Breast (tissue), 4 donors: Measurements from ENCODE around the gene CCDC74A.

DNA sequence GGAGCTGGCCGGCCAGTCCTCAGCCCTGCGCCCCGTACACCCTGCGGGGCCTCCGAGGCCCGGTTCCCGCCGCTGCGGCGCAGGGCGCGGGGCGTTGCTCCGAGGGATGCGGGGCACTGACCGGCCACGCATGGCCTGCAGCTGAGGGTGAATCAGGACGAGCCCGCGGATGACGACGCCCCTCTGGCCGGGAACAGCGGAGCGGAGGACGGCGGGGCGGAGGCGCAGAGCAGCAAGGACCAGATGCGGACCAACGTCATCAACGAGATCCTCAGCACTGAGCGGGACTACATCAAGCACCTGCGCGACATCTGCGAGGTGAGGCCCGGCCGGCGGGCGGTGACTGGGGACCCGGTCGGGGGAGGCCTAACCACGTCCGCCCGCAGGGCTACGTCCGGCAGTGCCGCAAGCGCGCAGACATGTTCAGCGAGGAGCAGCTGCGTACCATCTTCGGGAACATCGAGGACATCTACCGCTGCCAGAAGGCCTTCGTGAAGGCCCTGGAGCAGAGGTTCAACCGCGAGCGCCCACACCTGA is 53.3 kb downstream of the FAM168B start:
- PRO-cap, 3 experiments = no peak in any of the 3 experiments
- RRBS = 22% methylated on average over 25 of the region's 59 CpGs

- PRO-cap, 3 experiments = no peak in any of the 3 experiments
- RRBS = no CpG with 5 or more reads among the region's 3 CpGs
Observed at GRCh38 chr2:131065179-131065493, 28.1 kb downstream of the FAM168B start.

DNA sequence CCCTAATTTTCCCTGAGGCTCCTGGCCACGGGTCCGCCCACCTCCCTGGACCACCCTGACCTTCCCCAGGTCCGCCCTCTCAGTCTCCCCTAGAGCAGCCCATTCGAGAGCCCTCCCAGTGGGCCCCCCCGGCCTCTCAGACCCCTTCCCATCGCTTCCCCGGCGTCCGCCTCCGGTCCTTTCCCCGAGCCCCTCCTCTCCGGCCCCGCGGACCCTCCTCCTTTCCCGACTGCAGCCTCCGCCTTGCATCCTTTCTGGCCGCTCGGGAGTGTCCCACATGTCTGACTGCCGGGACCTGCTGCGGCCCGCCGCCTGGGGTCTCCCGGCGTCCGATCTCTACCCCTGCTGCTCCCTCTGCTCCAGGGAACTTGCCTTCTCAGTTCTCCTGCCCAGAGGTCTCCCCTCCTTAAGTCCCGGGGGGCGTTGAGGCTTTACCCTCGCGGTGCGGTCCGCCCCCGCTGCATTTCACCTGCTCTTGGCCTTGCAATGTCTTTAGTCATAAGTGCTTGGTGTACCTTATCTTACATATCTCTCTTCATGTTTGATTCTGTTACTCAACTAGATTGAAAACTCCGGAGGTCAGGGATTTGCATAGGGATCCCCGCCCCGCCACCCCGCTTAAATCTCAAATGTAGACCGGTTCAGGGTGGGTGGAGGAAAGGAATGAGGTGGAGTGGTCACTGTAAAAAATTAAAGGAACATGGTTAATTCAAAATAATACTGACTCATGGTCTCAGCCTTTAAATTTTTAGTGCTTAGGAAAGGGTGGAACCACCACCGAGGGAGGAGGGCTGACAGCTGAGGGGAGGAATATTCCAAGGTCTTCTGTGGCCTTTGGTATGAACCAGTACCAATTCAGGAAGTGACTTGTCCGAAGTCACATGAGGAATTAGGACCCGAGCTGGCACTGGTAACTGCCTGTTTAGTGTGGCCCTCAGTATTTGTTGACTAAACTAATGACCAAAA is 687 bp downstream of the PLEKHB2 start:
- PRO-cap, 3 experiments = peak in 2 of 3 experiments; most common plus-strand start position 248 of the sequence (in 1); most common minus-strand start position 194 of the sequence (in 2)
- RRBS = 2% methylated on average over 16 of the region's 40 CpGs

DNA sequence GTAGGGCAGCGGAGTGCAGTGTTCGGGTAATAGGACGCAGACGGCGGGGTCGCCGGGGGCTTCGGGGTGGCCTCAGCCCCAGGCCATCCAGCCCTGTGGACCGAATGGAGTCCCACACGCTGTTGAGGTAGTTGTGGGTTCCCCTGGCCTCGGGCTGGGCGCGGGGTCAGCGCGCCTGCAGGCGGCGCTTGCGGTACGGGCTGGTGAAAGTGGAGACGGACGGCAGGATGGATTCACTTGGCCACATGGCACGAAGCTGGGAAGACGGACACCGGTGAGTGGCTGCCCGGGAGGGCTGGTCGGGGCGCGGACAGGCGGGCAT is 63.8 kb downstream of the RAB6D start:
- PRO-cap, 3 experiments = no peak in any of the 3 experiments
- RRBS = no CpG with 5 or more reads among the region's 29 CpGs

GRCh38 chr2:131353177-131353673 is 10.7 kb downstream of the RAB6D start:
- PRO-cap, 3 experiments = no peak in any of the 3 experiments
- RRBS = no CpG with 5 or more reads among the region's 44 CpGs

DNA sequence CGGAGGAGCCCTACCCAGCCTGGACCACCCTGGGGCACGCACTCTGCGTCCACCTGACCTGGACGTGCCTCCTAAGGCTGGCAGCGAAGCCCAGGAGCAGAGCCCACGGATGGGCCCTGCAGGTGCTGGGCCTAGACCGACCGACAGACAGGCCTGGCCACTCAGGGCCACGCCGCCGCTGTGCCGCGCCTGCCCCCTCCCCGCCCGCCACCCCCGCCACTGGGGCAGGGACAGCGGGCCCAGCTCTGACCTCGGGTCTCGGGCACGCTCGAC is 635 bp downstream of the MZT2A start:
- PRO-cap, 3 experiments = peak in 1 of 3 experiments; most common minus-strand start position 145 of the sequence (in 1)
- RRBS = no CpG with 5 or more reads among the region's 21 CpGs

DNA sequence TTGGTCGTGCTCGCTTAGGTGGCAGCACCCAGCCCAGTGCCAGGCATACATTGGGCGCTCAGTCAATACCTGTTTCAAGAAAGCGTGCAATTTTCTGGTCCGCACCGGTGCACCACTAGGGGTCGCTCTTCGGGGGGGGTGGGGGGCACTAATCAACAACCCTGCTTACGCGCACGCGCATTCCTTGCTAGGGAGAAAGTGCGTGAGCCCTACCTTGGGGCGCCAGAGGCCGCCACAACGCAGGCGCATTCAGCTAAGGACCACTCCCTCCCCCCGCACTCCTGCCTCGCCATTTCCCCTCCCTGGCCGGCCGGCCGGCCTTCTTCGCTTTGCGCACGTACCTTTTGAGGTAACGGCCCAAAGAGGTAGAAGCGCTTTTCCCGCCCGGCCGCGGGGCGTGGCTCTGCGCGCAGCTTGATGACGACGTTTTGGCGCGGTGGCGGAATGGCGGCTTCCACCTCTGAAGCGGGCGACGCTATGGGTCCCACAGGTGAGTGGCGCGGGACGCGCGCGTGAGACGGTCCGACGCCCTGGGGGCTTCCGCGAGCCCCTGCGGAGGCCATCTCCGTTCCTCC is 541 bp upstream of the MZT2A start:
- PRO-cap, 3 experiments = peak in 3 of 3 experiments; most common plus-strand start position 420 of the sequence (in 2); most common minus-strand start position 298 of the sequence (in 1)
- RRBS = no CpG with 5 or more reads among the region's 56 CpGs

- PRO-cap, 3 experiments = peak in 1 of 3 experiments; most common minus-strand start chr2:131493368 (in 1)
- RRBS = 2% methylated on average over 6 of the region's 38 CpGs
Observed at GRCh38 chr2:131493226-131493990, 1.2 kb upstream of the MZT2A start.

DNA sequence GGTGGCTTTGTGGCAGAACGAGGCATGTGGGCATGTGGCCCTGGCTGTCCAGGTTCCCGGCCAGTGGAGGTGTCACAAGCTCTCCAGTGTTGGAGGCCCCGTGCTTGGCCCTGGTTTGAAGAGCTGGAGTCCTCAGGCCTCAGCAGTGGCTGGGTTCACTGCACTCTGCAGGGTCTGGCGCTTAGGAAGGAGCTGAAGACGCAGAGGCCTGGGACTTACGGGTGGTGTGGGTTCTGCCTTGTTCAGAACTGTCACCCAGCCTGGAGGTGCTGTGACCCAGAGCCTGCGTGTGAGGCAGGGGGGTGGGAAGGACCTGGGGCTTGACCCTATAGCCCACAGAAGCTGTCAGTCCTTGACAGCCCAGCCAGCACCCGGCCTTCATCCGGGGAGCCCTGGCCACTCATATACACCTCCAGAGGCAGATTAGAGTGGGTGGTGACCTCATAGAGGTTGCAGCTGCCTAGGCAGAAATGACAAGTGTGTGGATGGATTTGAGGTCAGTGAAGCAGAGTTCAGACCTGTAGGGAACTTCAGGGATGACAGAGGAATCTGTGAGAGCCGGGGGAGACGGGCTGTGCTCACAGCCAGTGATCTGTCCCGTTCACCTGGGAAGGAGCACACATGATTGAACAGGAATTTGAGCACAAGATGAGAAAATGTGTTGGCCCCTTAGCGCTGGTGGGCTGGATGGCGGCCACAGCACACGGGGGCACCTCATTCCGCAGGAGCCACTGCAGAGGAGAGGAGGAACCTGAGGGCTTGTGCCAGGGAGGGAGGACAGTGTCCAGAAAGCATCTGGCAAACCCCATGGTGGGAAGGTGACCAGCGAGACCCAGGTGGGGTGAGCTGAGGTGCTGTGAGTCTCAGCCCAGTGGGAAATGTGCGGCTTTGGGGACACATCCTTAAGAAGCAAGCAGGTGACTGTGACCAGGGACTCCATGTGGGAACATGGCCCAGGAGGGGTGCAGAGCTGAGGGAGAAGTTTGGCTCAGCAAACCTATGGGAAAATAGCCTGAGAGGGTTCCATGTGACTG is 15.4 kb upstream of the CCDC74A start:
- PRO-cap, 3 experiments = no peak in any of the 3 experiments
- RRBS = no CpG with 5 or more reads among the region's 18 CpGs

- PRO-cap, 3 experiments = no peak in any of the 3 experiments
- RRBS = 3% methylated on average over 8 of the region's 60 CpGs
Observed at GRCh38 chr2:131527490-131528298, at the start of gene CCDC74A. TSS of gene CCDC74A (plus strand) at chr2:131527888.

DNA sequence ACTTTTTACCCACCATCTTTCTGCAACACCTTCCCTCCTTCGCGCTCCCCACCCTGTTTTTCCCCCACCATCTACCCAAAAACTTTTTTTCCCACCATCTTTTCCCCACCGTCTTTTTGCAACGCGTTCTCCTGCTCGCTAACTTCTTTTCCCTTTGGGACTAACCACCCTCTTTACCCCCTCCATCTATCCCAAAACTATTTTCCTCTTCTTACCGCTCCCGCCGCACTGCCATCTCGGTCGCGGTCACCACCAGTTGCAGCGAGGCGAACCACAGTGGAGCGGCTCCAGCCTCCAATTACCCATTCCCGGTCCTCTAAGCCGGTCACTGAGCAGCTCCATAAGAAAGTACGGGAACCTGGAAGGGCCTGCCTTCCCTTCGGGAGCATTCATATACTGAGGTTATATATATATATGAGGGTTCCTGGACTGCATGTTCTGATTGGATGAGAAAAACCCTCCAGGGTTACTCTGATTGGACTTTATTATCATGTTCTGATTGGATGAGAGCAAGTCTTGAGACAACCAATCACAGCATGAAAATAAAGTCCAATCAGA is 15.3 kb downstream of the CCDC74A start:
- PRO-cap, 3 experiments = no peak in any of the 3 experiments
- RRBS = no CpG with 5 or more reads among the region's 19 CpGs

DNA sequence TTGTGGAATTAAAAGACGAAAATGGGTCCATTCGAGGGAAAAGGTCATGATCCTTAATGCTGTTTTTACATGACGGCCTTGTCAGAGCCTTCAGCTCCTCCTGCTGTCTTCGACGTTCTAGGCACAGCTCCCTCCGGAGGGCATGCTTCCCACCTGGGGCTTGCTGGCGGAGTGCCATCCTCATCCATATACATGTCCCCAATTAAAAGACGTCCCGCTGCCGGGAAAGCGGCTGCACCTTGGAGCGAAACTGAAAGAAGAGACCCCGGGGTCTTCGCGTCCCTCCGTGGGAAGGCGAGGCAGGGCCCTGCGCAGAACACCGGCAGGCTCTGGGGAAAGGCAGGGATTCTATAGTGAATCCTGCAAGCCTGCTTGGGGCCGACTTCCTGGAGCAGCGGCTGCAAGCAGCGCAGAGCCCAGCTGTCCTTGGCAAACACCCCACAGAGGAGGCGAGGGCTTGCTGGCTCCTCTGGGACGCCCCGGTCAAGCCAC is 809 bp upstream of the GPR39 start:
- PRO-cap, 3 experiments = no peak in any of the 3 experiments
- RRBS = 9% methylated on average over 14 of the region's 25 CpGs

GRCh38 chr2:132645938-132646539 is 24.0 kb downstream of the LYPD1 start:
- PRO-cap, 3 experiments = no peak in any of the 3 experiments
- RRBS = 77% methylated on average over 5 of the region's 14 CpGs

DNA sequence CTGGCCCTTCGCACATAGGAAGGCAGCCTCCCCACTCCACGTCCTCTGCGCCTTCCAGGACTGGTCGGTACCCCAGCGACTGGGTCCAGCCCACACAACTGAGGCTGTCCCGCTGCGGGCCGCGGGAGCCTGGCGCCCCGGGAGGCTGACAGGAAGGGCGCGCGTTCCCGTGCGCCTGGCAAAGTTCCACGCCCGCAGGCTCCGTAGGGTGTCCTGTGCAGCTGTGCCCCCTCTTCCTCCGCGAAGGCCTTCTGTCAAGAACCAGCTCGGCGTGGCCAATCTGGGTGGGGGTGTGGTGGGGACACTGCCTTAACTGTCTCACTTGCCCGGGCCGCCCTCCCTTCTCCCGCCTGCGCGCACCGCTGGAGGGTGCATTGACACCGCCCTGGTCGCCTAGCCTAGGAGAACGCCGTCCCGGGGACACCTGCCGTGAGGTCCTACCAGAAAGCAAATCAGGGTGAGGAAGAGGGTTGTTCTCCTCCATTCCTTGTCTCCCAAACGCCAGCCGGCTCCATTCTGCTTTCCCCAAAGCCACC is 585 bp upstream of the LYPD1 start:
- PRO-cap, 3 experiments = no peak in any of the 3 experiments
- RRBS = 5% methylated on average over 14 of the region's 37 CpGs

DNA sequence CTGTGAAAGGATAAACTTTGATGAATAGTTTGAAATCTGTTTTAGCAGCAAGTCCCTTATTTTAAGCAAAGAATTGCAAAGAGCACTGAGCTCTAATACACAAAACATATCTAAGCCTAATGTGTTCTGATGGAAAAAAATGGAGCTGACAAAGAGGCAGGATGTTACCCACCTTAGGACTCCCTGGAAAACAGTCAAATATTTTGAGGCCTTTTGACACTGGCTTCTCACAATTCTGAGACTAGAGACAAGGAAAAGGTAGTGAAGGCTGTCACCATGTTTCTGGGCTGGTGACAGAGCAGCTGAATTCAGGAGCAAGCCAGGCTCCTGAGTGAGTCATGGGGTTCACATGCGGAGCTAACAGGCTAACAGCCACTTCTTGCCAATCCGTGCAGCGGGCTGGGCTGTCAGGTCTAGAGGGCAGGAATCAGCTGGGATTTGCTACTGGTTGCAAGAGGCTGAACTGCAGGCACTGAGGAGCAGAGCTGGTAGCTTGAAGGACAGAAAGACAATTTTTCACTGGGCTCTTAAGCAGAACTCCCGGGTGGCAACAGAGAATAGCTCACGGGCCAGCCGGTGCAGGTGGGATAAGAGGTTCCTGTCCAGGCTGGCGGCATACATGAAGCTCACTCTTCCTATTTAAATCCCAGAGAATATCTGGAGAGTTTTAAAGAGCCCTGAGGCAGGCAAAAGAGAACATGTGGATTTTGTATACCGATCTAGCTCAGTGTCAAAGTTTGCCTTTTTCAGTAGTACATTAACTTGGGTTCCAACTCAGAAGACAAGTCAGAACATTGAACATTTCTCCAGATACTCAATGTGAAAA is 1.3 kb downstream of the NCKAP5 start:
- PRO-cap, 3 experiments = peak in 1 of 3 experiments; most common plus-strand start position 472 of the sequence (in 1)
- RRBS = no CpG with 5 or more reads among the region's 8 CpGs

DNA sequence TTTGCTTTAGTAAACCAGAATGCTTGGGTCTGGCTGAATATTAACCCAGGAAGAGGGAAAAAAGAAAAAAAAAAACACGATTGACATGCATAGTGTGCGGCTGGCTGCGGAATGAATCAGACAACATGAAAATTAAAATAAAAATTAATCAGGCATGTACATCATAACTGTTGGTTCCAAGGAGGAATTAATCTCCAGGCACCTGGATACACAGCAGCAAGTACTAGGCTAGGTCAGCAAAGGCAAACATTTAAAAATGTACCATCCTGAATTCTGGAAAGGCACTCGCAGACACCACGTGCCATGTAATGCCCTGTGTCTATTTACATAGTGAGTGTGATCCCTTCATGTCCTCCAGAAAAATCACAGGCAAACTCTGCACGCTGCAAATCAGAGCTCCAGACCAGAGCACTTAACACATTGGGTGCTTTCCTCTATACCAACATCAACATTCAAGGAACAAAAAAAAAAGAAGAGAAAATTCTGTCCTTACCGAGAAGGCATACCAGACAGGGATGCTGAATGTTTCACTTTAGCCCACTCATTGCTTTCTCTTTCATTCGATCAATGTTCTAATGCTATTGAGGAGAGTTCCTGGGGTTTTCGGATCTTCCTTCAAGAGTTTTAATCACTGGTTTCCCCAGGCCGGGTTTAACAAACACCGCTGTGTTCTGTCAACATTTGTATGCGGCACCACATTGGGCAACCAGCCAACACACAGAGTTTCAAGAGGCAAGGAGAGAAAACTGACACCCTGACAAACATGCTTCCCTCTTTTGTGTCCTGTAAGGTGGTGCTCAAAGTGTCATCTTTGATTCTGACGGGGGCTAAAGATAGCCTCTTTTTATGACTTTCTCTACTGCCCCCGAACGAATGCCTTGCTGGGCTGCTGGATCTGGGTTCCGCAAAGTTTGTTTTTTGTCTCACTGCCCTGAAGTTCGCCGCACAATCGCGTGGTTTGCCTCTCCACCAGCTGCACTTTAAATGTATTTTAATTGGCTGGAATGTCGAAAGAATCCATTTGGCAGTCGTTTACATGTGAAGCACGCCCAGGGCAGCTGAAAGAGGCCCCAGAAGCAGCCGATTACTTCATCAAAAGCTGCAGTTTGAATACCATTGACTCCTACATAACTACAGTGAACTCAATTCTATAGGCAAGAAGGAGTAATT is 106.3 kb upstream of the NCKAP5 start:
- PRO-cap, 3 experiments = no peak in any of the 3 experiments
- RRBS = no CpG with 5 or more reads among the region's 24 CpGs

GRCh38 chr2:133780237-133780479 is 211.9 kb upstream of the NCKAP5 start:
- PRO-cap, 3 experiments = no peak in any of the 3 experiments
- RRBS = no CpG with 5 or more reads among the region's 5 CpGs

GRCh38 chr2:134138305-134139087 is 115.4 kb upstream of the MGAT5 start:
- PRO-cap, 3 experiments = no peak in any of the 3 experiments
- RRBS = no CpG with 5 or more reads among the region's 5 CpGs

- PRO-cap, 3 experiments = no peak in any of the 3 experiments
- RRBS = no CpG with 5 or more reads among the region's 8 CpGs
Observed at GRCh38 chr2:134248294-134248976, 5.4 kb upstream of the MGAT5 start.

DNA sequence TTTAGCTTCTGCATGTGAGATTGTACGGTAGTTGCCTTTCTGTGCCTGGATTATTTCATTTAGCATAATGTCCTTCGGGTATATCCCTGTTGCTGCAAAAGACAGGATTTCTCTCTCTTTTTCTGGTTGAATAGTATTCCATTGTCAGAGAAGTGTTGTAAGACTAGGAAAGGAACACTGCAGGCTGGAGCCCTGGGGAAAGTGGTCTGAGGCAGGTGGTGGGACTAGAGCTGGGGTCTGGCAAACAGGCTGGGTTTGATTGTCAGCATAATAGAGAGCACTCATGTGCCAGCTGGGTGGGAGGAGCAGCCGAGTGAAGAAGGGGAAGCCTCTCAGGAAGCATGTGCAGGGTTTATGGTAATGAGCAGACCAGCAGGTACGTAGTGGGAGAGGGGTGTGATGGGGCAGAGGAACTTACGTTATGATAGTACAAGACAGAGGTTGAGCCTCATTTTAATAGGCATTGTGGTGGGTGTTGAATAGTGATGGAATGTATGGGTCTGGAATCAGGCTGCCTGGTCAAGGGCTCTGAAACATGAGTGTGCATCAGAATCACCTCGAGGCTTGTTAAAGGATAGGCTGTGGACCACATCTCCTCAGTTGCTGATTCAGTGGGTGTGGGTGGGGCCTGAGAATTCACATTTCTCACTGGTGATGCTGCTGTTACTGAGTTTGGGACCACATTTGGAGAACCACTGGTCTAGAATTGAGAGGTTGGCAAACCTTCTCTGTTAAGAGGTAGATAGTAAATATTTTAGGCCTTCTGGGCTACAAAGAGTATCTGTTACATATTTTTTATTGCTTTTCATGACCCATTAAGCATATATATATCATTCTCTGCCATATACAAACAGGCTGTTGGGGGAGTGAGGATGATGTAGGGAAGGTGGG is 1.7 kb upstream of the MGAT5 start:
- PRO-cap, 3 experiments = no peak in any of the 3 experiments
- RRBS = no CpG with 5 or more reads among the region's 6 CpGs